ENCODE results near the gene NPC1.

- PRO-cap: no peak
Observed at GRCh38 chr18:22683998-22684660, 249.0 kb upstream of the RBBP8 start.

- PRO-cap: no peak
Observed at GRCh38 chr18:23142995-23143872, 7.9 kb downstream of the CABLES1 start.

GRCh38 chr18:23258299-23258673 lies 123.0 kb downstream of the CABLES1 start:
- PRO-cap: no peak

DNA sequence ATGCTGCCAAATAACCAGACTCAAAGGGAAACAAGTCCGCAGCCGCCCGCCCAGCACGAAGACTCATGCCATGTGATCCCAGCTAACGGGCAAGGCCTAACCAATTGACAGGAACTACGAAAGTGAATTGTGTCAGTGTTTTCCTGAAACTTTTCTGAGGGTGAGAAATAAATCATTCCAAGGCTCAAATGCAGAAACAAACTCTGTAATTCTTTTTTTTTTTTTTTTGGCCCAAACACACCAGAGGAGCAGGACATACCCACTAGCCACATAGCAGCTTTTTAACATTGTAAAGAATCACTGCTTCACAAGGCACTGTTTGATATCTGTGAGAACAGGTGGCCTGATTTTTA lies 82.4 kb downstream of the TMEM241 start:
- PRO-cap: no peak

DNA sequence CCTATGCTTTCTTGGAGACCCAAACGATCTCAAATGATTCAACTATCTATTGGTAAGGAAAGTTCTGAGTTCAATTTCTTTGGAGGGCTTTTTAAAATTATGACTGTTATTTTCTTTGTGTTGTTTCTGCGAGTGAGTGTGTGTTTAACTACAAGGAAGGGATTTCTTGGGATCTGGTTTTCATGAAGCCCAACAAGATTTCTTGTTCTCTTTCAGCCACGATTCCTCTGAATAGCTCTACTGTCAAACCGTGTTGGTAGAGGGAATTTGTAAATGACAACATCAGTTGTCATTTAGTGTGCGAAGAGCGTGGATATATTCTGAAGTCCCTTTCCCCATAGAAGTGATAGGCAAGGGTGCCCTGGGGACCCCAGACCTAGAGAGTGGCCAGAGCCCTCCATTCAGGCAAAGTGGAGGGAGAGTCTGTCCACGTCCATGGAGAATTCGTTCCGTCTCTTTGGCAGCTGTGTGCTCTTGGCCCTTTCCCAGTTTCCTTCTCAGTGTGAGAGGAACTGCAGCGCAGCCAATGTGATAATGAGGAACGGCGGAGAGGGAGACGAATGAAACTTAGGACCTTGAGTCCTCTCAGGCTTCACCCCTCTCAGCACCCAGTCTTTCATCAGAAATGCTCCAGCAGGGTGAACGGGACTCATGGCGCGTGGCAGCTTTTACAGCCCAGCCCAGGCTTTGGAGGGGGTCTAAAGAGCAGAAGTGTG lies 79.9 kb downstream of the TMEM241 start:
- PRO-cap: no peak

DNA sequence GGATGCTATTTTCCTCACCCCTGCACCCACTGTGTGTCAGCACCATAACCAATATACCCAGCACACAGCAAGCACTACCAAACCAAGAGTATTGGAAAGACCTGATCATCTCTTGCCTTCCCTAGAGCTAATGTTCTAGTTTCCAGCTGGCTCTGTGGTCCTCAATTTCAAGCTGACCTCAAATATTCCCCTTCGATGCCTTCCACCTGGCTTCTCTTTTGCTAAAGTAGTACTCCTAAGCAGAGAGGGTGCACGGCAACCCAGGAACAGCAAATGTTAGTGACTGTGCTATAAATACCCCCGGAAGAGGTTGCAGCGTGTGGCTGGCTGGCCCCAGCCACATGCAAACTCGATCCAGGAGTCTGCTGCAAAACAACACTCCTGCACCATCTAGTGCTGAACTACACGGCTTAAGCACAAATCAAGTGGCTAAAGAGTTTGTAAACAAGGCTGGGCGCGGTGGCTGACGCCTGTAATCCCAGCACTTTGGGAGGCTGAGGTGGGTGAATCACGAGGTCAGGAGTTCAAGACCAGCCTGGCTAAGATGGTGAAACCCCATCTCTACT lies 79.0 kb downstream of the TMEM241 start:
- PRO-cap: no peak

- PRO-cap: unidirectional peak, plus-strand start at chr18:23452833
Observed at GRCh38 chr18:23452657-23452958, 479 bp upstream of the RIOK3 start.

GRCh38 chr18:23460891-23461547 lies 7.9 kb downstream of the RIOK3 start:
- PRO-cap: no peak

DNA sequence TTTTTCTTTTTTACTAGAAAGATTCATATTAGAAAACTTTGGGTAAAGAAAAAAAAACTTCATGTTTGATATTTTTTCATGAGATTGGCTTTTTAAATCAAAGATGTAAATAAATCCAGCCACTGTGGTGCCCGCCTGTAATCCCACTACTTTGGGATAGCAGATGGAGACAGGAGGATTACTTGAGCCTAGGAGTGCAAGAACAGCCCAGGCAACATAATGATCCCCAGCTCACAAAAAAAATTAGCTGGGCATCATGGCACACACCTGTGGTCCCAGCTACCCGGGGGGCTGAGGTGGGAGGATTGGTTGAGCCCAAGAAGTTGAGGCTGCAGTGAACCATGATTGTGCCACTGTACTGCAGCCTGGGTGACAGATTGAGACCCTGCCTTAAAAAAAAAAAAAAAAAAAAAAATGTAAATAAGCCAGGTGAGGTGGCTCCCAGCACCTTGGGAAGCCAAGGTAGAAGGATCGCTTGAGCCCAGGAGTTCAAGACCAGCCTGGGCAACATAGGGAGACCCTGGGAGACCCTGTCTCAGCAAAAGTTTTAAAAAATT lies 13.3 kb downstream of the RIOK3 start:
- PRO-cap: no peak

- PRO-cap: bidirectional peak, plus-strand start at chr18:23586531, minus-strand start at chr18:23586506; bidirectional peak, plus-strand start at chr18:23587065, minus-strand start at chr18:23586886
Observed at GRCh38 chr18:23586196-23587291, at the start of gene NPC1. Gene NPC1 (minus strand): TSS chr18:23586506.

DNA sequence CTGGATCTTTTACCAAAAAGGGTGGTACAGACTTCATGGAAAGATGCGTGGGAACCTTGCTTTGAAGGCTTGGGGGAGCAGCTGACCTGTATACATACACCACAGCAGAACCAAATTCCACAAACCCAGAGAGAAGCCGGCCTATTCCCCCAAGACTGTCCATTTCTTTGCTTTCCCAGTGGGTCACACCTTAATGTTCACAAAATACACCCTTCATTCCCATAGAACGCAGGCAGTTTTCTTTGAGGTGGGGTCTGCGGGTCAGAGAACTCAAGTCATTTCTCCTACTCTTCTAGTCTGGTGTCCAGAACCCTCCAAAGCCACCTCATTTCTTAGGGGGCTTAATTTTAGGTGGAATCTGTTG lies 33.6 kb upstream of the NPC1 start:
- PRO-cap: no peak

- PRO-cap: no peak
Observed at GRCh38 chr18:23825978-23826699, 136.9 kb downstream of the LAMA3 start.

DNA sequence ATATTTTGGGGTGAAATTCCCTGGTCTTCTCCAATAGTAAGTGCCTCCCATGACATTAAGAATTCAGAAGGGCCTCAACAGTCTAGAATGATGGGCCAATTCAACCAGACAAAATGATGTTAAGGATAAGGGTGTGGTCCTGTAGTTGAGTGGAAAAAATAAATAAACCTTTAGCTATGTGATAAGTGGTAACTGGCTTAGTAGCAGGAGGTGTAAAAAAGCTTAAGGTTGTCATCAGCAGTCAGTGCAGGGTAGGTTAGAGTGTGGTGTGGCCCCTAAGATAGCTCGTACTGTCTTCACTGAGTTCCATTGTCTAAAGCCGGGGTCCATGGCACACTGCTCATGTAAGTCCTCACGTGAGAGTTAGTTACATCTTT lies 123.1 kb upstream of the TTC39C start:
- PRO-cap: no peak

- PRO-cap: no peak
Observed at GRCh38 chr18:23944432-23944835, 70.1 kb upstream of the TTC39C start.

DNA sequence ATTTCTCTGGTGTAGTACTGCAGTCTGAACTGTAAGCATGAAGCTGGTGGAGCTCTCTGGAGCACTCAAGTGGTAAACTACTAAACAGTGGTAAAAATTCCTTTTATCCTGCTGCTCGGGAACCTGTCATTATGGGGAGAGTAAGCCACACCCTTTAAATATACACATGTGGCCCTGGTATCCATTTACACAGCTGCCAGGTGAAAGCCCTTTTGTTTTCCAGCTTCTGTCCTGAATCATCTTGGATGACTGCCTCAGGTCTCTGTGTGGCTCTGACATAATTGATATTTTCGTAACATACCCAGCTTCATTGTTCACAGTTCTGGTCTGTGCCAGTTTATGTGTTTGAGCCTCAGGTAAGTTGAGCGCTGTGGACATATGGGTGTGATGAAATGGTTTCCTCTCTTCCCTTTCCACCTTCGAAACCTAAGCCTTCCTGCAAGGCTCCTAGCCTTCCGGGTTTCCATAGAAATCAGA lies 15.8 kb upstream of the TTC39C start:
- PRO-cap: no peak

DNA sequence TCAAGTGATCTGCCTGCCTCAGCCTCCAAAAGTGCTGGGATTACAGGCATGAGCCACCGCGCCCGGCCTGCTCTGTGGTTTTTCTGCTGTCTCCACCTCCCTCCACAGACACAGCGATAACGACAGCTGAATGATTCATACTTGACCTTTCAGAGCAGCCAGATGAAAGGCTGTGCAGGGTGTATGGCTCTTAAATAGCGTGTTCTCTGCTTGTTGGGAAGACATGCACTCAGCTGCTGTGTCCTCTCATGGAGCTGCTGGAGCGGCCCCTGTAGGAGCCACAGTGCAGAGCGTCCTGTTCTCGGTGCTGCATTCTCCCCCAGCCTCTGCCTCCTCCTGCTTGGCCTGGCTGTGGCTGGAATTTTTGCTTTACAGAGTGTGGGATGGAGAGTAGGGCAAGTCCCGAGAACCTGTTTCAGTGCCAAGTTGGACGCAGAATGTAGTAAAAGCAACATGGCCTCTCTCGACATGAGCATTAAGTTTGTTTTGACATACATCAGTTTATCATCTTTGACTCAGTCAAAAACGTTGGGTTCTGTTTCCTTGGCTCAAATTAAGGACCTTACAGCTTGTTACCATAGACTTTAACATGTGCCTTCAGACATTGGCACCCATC lies 61.8 kb downstream of the TTC39C start:
- PRO-cap: no peak

DNA sequence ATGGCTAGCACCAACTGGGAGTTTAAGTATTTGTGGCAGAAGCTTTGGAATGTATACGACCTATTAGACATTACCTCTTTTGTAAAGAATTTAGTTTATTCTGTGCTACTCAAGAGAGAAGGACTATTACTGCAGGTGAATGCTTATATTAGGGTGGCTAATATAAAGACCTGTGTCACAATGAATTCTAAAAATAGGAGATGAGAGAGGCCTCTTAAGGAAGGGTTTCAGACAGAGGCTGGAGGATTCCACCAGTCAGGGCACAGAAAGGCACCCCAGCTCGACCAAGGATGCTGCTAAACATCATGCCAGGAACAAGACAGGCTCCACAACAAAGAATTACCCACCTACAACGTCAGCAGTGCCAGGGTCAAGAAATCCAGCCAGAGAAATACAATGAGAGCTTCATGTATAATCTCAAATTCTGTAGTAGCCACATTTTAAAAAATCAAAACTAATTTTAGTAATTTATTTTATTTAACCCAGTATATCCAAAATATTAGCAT lies 60.8 kb downstream of the CABYR start:
- PRO-cap: no peak

DNA sequence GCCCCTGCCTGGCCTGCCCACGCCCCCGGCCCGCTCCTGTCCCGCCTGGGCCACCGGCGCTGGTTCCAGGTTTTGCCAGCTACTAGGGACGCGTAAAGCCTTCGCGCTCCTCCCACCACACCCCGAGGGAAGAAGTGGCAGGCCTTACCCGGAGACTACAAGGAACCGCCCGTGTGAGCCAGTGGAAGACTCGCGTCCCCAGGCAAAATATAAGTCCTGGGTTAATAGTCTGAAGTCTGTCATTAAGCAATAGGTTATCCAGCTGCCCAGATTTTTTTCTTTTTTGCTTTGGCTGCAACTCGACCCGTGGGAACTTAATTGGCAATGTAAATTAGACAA lies 297 bp upstream of the OSBPL1A start:
- PRO-cap: bidirectional peak, plus-strand start at position 151 of the sequence, minus-strand start outside the sequence

DNA sequence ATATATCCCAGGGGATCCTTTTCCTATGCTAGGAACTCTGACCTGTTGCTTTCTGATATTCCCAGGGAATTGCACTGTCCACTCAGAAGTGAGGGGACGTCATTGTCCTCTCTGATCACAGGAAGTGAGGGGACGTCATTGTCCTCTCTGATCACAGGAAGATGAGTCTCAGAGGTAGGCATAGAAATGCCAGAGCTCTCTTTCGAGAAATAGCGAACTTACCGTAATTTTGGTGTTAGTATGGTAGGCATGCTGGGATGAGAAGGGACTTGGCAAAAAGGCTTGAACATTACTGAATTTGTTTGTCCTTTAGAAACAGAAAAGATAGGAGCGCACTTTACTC lies 172.2 kb downstream of the HRH4 start:
- PRO-cap: no peak

GRCh38 chr18:24862076-24862801 lies 401.8 kb downstream of the HRH4 start:
- PRO-cap: no peak